ENCODE results near the genes HOXB4 and SNF8.

DNA sequence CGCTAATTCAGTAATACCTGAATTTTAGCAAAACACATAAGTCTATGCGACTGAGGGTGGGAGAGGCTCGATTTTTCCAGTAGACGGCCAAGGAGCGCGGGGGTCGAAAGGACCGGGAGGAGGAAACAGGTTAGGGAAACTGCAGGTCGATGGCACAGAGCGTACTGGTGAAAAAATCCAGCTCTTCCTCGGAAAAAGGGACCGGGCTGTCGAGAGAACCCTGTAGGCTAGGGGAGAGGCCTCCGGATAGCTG is 2.0 kb downstream of the HOXB2 start:
- PRO-cap, 8 experiments: peak in 1 of 8 experiments; most common plus-strand start position 140 of the sequence (in 1); most common minus-strand start position 129 of the sequence (in 1)

GRCh38 chr17:48575502-48576383 is 2.4 kb downstream of the HOXB4 start:
- PRO-cap, 8 experiments: no peak in any of the 8 experiments

DNA sequence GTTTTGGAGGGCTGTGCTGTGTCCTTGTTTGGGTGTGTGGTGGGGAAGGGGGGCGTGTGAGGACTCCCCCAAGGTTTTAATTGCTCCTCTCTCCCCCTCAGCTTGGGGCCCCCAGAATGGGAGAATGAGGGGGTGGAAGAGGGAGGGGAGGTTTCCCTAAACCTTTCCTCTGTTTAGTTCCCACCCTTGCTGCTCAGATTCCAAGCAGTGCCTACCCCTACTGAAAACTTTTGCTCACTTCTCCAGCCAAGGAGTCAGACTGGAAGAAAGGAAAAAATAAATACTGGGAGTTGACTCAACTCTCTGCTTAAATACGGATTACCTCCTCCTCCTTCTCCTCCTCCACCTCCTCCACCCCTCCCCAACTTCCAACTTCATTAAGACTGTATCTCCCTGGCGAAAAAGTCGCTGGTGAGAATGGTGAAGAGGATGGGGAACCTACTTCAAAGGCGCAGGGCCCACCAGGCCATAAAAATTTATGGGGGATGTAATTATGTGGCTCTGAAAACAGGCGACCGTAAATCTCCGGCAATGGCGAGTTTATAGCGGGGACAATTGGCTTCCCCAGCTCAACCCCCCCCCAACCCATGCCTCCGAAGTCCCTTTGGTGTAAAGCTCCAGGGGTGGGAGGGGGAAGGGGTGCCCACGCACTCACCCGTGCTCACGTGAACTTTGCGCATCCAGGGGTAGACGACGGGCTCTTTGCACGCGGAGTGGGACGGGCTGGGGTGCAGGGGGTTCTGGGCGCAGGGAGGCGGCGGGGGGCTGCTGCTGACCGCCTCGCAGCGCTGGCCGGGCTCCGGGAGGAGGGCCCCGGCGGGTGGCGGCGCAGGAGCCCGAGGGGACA is 719 bp downstream of the HOXB4 start:
- PRO-cap, 8 experiments: peak in 1 of 8 experiments; most common plus-strand start position 677 of the sequence (in 1); most common minus-strand start position 705 of the sequence (in 1)

DNA sequence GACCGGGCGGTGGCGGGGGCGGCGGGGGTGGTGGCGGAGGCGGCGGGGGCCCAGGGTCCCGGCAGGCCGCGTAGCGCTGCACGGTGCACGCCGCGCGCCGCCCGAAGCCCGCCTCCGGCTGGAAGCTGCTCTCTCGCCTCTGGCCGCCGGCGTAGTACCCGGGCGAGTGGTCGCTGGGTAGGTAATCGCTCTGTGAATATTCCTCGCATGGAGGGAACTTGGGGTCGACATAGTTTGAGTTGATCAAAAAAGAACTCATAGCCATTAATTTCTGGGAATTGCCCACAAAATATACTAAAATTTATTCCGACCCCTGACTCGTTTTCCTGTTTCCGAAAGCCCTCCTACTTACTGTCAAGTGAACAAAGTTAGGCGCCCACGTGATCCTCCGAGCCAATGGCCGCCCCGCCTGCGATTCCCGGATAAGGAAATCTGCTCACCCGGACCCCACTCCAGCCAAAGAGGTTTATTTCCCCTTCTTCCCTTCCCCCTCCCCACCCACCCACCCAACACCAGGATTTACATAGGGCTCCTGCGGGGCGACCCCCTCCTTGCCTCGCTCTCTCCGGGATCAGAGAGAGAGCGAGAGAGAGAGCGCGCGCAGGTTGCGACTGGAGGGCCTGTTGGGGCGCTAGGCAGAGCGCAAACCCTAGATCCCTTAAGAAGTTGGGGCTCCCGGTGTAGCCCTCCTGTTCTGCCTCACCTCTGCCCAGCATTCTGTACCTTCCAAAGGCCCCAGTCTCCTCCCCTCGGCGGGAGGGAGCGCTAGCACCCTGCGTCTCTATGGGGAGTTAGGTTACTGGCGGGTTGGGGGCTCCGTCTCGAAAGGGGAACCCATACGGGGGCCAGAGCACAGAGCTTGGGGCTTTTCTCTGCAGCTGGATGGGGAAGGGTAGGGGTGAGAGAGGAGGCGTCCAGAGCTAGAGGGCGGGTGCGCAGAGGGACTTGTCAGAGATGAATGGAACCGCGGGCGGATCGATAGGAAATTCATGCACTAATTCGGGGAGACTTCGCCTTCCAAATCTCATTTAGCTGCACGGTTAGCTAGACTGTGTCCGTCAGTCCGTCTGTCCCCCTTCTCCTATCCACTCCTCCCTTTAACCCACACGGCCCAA is at the start of gene HOXB4:
TSS of gene HOXB4 (minus strand) at position 296 of the 1,115 bp plus-strand sequence.
- PRO-cap, 8 experiments: peak in 1 of 8 experiments; most common plus-strand start position 425 of the sequence (in 1); most common minus-strand start position 156 of the sequence (in 1)

DNA sequence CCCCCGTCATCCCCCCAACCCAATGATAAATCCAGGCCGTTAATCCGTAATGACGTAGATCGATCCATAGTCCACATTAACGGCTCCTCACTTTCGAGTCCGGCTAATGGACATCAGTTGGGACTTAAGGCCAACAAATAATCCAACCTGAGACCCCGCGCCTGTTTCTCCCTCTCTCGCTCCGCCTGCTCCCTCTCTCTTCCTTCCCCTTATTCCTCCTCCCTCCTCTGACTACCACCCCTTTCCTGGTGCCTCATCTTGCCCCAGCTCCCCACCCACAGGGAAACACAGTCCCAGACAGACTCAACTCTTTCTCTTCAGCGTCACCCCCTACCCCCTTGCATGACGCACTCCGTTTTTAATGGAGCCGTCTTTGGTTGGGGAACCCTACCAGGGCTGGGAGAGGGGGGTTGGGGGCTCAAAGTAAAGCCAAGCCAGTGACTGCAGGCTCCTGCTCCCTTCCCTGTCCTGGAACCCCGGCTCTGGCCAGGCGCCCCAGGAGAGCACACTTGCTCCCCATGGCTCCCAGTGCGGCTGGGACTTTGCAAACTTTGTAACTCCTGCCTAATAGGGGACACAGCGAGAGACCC is 3.5 kb upstream of the HOXB5 start:
- PRO-cap, 8 experiments: no peak in any of the 8 experiments

DNA sequence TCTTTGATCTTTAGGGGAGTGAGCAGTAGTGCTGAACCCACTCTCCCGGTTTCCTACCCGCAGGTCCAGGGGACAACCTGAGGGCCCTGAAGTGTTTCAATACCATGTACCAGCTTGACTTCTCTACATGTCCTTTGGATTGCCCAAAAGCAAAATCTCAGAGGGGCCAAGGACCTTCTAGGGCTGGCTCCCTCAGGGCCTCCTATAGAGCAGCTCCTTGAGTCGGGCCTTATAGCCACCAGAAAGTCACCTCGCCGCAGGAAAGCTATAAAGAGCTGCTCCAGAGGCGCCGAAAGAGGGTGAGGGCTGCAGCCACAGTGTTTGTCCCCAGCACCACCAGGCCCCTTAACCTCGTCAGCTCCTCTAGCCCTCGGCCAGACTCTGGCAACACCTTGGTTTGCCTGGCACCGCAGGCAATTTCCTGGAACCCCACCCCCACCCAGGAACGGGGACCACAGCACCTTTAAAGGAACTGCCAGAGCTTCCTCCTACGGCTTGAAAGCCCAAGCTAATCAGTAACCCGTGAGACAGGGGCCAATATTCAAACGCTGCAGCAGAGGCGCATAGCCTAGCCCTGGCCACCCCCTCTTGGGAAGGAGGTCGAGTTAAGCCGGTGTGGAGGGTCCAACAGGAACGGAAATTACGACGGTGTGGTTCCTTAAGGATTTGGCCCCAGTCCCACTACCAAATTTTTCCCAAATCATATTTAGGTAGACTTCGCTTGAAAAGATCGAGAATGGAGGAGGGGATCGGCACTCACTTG is 3.2 kb downstream of the HOXB6 start:
- PRO-cap, 8 experiments: no peak in any of the 8 experiments

- PRO-cap, 8 experiments: no peak in any of the 8 experiments
Observed at GRCh38 chr17:48611637-48612452, 1.0 kb upstream of the HOXB7 start.

DNA sequence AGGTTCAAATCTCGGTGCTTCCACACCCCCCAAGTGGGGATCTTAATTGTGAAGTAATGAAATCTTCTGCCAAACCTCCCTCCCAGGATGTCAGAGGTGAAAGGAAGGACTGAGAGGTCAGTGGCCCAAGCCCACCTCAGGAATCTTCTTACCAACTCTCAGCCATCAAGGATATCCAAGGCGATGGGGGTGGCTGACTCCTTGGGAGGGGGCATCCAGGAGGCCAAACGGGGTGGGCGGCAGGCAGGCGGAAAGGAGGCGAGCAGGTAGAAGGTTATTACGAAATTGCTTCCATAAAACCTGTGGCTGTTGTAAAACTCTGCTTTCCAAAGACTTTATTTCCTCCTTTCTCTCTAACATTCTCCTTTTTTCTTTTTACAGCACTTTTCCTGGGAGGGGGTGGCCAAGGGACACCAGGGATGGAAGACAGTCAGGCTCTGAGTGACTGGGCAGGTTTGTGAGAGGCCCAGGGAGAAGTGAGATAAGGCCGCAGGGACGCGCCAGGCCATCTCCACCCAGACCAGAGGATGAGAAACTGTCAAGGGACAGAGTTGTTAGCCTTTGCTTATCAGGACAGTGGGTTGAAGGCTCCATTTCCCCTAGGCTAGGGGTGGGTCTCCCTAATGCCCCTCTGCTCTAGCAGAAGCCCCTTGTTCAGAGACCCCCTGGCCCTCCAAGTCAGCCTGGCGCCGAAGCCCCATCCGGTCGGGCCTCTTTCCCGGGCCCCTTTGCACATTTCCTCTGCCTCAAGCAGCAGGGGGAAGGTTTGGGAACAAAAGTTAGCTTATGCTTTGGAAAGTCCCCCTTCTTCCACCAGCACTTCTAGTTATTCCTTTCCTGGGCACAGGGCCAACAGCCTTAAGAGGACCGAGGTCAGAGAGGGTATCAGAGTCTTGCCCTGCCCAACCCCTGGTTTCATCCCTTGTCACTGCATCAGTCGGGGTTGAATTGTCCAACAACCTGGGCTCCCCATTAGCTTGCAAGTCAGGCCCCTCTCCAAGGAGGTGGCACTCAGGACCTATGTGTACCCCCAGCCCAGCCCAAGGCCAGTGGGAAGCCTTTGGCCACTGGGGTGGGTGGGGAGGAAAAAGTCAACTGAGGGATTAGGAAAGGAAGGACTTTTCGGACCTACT is 5.0 kb upstream of the HOXB9 start:
- PRO-cap, 8 experiments: no peak in any of the 8 experiments

- PRO-cap, 8 experiments: no peak in any of the 8 experiments
Observed at GRCh38 chr17:48646015-48646343, 19.8 kb upstream of the HOXB9 start.

DNA sequence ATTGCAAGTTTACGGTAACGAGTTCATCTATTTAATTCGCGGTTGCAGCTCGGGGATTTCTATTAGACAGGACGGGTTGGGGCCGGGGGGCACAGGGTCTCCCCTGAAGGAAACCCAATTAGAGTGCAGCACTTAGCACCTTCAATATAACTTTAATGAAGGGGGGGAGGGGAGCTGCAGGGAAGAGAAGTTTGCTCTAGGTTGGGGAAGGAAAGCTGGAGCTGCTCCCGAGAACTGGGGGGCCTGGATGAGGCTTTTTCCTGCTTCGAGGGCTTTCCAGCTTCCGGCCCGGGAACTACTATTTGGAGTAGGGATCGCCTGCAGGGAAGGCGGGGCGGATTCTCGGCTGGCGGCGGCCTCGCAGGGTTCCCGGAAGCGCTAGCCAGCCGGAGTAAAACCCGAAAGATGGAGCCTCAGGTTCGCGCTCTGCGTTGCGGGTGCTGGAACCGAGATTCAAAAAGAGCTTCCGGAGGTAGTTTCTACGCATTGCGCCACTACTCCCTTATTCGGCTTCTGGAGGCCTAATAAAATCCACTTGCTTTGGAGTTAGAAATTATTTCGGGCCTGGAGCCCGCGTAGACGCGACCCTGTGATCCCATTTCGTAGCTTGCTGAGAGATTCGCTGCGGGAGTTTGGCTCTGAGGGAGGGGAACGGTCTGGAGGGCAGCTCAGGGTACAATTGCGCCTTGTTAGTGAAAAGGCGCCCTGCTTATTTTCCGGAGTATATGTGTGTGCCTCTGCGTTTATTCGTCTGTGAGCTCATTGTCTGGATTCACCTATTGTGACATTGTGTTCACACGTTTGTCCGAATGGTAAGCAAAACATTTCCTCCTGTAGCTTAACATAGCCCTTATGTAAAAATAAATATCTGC is 551 bp downstream of the PRAC2 start:
- PRO-cap, 8 experiments: no peak in any of the 8 experiments

DNA sequence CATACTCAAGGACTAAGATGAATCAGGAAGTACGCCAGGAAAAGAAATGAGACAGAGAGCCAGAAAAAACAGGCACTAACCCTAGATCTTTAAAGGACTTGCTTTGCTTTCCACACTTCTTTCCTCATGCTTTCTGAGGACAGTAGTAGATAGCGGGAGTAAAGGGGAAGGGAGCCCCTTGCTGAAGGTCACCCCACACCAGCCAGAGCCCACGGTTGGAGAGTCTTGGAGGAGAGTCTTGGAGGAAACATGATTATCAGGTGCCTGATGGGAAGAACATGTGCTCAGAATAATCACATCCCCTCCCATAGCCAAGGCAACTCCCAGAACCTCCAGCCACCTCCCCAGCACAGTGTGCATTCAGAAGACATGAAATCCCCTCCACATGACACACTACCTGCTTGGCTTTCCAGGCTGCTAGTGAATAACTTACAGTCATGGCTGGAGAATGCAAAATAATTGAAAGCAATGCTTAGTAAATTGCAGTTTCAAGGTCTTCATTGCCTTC is 28.7 kb upstream of the HOXB13 start:
- PRO-cap, 8 experiments: no peak in any of the 8 experiments

DNA sequence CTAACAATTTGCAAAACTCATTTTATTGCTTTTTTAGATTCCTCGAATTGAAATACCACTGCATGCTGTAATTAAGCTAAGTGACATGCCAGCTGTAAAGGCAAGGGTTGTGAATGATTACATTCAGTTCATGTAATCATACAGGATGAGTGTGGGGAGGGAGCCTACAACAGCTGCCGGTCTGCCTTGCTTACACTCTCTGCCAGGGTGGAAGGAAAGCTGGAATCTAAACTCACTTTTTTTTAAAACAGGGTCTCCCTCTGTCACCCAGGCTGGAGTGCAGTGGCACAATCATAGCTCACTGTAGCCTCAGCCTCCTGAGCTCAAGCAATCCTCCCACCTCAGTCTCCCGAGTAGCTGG is 29.2 kb upstream of the HOXB13 start:
- PRO-cap, 8 experiments: no peak in any of the 8 experiments

GRCh38 chr17:48800967-48801286 is 16.1 kb downstream of the TTLL6 start:
- PRO-cap, 8 experiments: no peak in any of the 8 experiments

GRCh38 chr17:48862862-48863687 is 29.5 kb upstream of the ATP5MC1 start:
- PRO-cap, 8 experiments: no peak in any of the 8 experiments

GRCh38 chr17:48872036-48872450 is 20.5 kb upstream of the ATP5MC1 start:
- PRO-cap, 8 experiments: no peak in any of the 8 experiments

- PRO-cap, 8 experiments: peak in 3 of 8 experiments; most common plus-strand start chr17:48909921 (in 2)
Observed at GRCh38 chr17:48909622-48910143, 1.5 kb downstream of the UBE2Z start.

DNA sequence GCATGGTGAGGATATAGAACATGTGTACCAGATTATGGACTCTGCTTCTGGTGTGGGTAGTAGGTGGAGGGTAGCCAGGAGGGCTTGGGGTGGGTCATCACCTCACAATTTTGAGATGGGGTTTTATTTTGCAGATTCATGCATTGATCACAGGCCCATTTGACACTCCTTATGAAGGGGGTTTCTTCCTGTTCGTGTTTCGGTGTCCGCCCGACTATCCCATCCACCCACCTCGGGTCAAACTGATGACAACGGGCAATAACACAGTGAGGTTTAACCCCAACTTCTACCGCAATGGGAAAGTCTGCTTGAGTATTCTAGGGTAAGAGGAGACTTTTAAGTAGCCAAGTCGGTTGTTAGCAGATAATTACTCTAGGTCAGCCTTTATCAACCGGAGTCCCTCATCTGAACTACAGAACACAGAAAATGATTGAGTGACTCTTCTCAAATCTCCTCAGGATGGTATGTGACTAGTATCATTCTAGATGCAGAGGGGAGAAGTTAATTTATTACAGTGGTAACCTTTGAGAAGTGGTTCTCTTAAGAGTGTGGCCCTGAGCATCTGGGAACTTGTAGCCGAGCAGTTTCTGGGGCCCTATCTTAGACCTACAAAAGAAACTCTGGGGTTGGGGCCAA is 4.6 kb downstream of the UBE2Z start:
- PRO-cap, 8 experiments: no peak in any of the 8 experiments

DNA sequence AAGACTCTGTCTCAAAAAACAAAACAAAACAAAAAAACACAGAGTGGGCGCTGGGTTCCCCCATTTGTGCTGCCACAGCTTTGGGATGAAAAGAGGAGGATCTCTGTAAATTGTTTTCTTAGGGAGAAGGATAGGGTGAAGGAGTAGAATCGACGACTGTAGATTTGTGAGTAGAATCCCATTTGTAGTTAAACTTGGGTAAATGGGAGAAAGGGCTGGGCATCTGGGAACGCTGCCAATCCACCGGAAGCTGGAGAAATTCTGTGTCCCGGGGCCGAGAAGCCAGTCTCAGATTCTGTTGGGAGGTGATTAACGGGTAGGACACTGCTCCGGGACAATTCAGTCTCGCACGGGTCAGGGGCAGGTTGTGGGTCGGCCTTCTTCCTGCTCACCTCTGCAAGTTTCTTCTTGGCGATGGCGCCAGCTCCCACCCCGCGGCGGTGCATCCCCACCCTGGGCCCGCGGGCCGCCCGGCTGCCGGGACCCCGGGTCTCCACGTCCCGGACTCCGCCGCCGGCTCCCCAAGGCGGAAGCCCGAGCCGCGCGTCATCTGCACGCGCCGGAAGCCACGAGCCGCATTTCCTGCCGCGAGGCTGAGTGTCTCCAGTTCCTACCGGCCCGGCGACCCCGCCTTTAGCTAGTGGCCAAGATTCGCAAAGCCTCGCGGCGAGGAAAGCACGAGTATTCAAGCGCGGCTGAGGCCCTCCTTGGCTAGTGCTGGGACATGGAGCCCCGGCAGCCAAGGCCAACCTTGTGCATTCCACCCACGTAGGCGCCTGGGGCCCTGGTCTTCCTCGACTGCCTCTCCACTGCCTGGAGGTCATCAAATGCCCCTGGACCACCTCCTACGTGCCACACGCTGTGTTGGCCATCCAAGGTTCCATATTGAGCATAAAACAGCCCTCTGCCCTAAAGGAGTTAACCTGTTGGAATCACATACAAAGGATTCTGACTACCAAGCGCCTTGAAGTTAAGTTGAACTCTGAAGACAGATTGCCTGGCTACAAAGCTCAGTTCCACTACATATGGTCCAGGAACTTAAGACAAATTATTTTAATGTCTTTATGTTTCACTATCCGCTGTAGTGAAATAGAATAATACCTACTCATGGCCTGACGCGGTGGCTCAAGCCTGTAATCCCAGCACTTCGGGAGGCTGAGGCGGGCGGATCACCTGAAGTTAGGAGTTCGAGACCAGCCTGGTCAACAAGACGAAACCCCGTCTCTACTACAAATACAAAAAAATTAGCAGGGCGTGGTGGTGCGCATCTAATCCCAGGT is at the start of gene SNF8:
TSS of gene SNF8 (minus strand) at position 554 of the 1,280 bp plus-strand sequence.
- PRO-cap, 8 experiments: peak in 8 of 8 experiments; most common plus-strand start position 606 of the sequence (in 8); most common minus-strand start position 523 of the sequence (in 8)

- PRO-cap, 8 experiments: no peak in any of the 8 experiments
Observed at GRCh38 chr17:48994460-48994772, 2.8 kb upstream of the IGF2BP1 start.

DNA sequence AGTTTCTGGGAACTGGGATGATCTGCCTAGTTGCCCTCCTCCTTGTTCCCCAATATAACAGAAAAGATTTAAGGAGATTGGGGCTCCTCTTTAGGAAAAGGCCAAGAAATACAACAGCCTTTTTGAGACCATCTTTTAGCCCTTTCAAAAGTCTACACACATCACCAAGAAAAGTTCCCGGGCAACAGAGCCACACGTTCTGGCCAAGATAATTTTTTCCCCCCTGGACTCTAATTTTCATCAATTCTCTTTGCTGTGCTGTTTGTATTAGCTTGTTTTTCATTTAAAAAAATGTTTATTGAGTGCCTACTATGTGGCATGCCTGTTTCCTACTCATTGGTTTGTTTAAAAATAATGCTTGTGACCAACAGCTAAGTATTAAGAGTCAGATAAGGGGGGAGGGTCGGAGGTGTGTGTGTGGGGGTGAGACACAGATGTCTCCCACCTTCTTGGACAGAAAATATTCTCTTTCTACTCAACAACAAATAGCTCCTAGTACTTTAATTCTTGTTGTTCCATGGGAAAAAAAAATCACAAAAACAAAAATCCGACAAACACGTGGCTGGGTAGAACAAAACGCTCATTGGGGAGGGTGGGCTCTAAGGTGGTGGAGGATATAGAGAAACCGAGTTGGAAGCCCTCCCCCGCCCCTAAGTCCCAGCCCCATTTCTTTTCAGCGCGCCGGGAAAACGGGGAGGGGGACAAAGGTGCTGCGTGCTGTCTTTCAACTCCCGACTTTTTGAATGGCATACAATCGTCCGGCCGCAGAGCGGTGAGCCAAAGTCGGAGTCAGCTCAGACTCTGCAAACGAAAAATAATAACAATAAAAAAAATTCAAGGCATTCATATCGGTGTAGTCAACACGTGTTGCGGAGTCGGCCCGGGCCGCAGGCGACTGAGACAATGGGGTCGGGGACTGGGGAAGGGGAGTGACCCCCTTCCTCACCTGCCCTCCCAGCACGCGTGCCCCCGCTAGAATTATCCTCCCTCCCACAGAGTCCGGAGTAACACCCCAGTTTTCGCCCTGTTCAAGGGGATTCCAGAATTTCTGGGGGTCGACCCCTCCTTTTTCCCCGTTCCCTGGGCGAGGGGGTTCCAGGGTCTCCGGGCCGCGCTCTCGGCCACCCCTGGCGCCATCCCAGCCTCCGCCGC is 2.0 kb upstream of the IGF2BP1 start:
- PRO-cap, 8 experiments: no peak in any of the 8 experiments

All from peripheral blood mononuclear cell (primary cell).